Body of pancreas (tissue), 2 donors: ENCODE measurements around the genes PRKD2 and ARHGAP35.

DNA sequence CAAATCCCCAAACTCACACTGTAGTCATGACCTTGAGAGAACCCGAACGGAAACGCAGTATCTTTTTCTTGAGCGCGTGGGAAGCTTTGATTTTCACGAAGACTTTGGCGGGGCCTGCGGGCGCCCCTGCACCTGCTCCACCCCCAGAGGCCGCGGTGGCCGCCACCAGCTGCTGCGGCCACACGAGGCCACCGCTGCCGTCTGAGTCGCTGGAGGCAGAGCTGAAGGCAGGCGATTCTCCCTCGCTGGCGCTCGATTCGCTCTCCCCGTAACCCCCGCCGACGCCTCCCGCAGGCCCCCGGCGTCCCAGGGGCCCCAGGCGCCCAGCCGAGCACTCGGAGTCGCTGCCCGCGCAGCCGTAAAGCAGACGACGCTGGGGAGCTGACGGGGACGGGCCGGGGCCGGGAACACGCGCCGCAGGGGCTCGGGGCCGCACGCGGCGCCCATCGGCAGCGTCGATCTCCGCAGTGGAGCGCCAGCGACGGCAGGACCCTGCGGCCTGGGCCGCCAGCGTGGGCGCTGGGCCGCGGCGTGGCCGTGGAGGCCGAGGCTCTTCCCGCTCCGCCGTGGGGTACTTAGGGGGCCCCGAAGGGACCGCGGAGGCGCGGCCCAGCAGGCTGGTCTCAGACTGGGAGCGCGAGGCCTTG, 12.4 kb downstream of the DACT3 start:
- PRO-cap: no peak
- RAMPAGE, long total RNA, 2 experiments: no peak in any of the 2 experiments

- PRO-cap: no peak
- RAMPAGE, long total RNA, 2 experiments: no peak in any of the 2 experiments
Measured at GRCh38 chr19:46660175-46660497, 846 bp downstream of the DACT3 start.

DNA sequence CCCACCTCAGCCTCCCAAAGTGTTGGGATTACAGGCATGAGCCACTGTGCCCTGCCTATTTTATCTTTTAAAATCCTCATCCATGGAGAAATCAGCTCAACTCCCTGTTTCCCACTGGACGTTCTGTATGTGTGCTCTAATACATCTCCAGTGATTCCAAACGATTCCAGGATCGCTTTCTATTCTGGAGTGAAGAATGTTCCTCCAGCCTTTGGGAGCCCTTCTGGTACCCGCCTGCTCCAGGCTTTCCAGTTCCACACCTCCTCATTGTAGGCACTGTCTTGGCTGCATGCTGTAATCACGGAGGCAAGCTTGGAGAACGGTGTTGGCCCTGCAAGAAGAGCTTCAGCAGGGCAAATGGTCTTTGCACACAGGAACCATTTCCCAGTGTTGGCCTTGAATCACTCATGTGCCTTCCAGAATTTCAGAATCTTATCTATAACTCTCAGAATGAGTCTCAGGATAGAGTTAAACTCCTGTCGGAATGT, 10.8 kb downstream of the PRKD2 start:
- PRO-cap: no peak
- RAMPAGE, long total RNA, 2 experiments: no peak in any of the 2 experiments

DNA sequence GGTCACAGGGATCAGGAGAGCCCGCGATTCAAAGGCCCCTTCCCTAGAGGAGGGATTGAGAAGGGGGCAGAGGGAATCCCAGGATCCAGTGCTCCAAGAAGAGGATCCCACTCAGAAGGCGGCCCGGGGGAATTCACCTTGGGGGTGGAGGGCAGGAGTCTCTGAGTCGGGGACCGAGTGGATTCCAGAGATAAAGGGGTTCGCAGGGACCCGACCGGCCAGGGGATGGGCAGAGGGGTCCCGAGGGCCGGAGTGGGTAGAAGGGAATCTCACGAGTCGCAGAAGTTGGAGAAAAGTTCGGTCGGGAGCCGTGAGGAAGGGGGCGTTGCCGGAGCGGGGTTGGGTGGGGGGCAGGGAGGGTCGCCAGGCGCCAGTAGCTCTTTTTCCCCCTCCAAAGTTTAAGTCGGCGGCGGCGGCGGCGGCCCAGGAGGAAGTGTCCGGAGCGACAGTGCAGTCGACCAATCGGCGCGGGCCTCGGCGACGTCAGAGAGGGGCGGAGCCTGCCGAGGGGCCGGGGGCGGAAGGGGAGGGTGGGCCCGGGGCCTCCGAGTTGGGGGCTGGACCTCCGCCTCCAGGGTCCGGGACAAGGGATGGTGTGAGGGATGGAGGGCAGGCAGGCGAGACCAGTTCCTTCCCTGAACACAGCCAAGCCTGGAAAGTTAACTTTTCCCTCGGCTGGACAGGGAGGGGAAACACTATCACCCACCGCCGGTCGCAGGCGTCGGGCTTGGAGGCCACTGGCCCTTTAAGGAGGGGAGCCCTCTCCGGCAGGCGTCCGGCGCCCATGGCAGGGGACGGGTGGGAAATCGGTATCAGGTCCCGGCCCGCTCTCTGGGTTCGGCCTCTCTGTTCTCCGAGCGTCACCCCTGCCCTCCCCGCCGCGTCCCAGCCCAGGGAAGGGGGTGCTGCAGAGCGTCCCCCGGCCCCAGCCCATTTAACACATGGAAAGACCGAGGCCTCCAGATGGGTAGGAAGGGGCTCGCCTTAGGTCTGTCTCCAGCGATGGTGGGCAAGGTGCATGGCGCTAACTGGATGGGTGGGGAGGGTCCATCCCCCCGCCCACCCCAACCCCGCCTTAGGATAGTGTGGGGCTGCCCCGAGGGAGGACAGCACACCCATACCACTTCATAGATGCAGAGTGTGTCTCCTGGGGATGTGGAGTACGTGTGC, at the start of gene PRKD2:
PRKD2 (minus strand) TSS at position 437 of the 1,170 bp plus-strand sequence.
- PRO-cap: bidirectional peak, plus-strand start at position 550 of the sequence, minus-strand start at position 435 of the sequence
- RAMPAGE, long total RNA, 2 experiments: start-site peak on the minus strand in 2 of 2 experiments, centred at positions 276 to 422 of the sequence, 6 to 22 reads per replicate

DNA sequence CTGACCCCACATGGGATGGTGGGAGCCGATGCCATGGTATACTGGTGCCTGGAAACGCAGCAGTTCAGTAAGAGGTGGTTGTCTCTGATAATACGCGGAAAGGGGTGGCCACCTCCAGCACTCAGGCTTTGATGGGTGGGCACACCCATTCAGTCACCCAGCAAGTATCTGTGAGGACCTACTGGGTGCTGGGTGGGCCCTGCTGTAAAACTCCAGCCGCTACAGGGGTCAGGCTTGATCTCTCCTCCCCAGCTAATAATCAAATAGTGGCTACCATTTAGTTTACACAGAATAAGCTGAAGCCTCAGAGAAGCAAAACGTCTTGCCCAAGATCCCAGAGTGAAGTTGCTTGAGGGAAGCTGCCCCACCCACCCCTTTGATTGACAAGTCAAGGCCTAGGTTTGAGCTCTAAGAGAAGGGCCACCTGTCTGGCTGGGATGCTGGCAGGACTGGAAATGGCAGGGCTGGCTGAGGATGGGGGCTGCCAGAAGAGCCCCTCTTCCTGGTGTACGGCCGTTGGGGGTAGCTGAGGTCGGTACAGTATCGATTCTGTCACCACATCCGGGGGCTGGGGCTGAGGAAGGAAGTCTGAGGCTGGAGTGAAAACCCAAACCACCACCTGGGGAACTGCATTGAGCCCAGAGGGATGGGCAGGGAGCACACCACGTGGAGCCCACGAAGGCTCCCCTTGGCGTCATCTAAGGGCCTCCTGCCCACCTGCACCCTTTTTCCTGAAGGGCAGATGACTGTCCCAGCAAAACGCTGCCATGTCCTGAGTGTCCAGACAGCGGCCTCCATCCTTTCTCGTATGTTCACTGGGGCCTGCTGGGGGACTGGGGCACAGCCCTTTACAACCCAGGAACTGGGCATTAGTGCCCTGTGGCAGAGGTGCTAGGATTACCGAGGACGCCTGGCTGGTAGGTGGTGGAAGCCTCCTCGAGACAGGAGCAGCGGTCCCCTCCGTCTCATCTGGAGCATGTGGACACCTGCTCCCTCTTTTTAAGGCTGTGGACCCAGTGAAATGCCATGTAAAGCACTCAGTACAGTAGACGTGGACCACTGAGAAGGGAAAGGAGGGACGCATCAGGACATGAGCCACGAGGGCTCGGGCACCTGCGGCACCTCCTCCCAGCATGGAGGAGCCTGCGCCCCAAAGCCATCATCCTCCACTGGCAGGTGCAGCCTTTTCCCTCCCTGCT, 1.4 kb upstream of the PRKD2 start:
- PRO-cap: no peak
- RAMPAGE, long total RNA, 2 experiments: no peak in any of the 2 experiments

DNA sequence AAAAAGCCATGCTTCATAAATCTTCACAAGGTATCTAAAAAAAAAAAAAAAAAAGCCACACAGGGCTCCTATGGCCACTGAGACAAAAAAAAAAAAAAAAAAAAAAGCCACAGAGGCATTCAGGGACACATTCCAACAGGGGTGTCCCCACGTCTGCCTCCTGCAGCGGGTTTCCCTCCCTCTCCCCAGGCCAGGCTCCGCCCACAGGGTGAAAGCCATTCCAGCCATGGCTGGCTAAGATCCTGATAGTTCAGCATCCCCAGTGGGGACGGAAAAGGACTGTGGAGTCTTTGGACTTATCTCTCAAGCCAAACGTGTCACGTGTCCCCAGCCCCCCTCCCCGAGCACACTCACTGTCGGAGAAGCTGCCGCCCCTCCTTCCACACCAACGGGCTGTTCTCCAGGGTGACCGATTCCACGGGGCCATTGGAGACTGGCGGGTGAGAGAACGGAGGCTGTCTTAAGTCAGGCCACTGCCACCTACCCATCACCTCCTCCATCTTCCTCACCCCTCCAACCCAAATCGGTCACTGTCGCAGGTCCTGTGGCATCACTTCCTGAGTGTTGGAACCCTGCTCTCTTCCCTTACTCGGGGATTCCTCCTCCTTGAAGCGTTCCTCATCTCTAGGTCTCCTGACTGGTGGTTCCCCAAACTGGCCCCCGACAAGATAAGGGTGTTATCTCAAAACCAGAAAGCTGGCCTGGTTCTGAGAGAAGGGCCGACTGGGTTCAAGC, 9.2 kb upstream of the FKRP start:
- PRO-cap: no peak
- RAMPAGE, long total RNA, 2 experiments: no peak in any of the 2 experiments

DNA sequence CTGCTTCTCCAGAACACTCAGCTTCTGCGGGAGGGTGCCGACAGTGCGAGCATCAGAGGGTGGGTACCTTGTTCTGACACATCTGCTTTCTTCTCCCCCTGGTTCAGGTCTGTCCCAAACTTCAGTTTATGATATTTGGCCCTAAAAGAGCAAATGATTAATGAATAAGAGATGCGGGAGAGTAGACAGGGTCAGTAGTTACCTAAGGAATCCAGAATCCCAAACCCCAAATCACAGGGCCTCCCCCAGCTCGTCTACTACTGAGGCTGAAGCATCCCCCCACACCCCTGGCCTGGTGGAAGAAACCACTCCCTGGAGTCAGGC, 7.8 kb upstream of the FKRP start:
- PRO-cap: no peak
- RAMPAGE, long total RNA, 2 experiments: no peak in any of the 2 experiments

DNA sequence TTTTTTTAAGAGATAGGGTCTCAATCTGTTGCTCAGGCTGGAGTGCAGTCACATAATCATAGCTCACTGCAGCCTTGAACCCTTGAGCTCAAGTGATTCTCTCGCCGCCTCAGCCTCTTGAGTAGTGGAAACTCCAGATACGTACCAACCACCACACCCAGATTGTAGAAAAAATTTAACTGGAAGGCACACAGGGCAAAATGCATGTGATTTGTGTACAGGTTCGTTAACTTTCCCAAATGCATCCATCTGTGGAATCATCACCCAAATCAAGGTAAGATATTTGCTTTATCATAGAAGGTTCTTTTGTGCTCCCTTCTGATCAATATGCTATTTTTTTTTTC, 16.0 kb downstream of the SLC1A5 start:
- PRO-cap: no peak
- RAMPAGE, long total RNA, 2 experiments: no peak in any of the 2 experiments

DNA sequence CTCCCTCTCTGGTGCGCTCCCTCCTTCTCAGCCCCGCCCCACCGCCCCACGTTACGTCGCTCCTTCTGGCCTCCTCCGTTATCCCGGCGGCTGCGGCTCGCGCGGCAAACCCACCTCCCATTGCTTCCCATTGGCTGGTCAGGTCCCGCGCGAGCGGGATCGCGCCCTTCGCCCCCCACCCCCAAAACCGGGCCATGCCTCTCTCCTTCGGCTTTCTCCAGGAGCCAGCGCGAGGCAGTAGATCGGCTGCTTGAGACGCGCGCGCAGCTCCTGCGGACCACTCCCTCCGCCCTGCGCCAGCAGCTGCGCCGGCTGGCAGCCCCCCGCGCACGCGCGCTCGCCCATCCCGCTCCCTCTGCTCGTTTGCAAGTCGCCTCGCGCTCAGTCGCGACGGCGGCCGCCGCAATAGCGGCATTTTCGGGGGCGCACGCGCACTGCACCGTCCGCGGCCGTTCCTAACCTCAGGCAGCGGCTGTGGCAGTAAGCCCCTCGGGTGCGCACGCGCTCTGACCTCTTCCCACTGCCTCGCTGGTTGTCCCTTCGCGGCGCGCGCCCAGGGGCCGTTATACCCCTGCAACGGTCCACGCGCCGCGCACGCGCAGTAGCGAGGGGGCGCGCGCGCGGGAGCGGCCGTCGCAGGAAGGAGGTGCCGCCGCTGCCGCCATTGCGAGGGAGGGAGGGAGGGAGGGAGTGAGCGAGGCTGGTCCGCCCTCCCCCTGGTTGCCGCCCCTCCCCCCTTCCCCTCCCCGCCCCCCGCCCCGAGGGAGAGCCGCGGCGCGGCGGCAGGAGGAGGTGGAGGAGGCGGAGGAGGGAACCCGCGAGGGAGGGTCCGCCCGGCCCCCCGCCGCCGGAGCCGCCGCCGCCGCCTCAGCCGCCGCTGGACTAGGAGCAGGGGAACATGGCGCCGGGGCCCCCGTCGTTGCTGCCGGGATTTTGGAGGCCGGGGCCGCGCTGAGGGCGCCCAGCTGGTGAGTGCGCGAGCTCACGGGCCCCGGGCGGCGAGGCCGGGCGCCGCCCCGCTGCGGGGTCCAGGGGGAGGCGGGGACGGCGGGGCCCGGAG, at the start of gene ARHGAP35:
ARHGAP35 (plus strand) TSS at position 756 of the 1,060 bp plus-strand sequence.
- PRO-cap: bidirectional peak, plus-strand start at position 240 of the sequence, minus-strand start outside the sequence; bidirectional peak, plus-strand start at position 765 of the sequence, minus-strand start at position 648 of the sequence
- RAMPAGE, long total RNA, 2 experiments: no peak in any of the 2 experiments

DNA sequence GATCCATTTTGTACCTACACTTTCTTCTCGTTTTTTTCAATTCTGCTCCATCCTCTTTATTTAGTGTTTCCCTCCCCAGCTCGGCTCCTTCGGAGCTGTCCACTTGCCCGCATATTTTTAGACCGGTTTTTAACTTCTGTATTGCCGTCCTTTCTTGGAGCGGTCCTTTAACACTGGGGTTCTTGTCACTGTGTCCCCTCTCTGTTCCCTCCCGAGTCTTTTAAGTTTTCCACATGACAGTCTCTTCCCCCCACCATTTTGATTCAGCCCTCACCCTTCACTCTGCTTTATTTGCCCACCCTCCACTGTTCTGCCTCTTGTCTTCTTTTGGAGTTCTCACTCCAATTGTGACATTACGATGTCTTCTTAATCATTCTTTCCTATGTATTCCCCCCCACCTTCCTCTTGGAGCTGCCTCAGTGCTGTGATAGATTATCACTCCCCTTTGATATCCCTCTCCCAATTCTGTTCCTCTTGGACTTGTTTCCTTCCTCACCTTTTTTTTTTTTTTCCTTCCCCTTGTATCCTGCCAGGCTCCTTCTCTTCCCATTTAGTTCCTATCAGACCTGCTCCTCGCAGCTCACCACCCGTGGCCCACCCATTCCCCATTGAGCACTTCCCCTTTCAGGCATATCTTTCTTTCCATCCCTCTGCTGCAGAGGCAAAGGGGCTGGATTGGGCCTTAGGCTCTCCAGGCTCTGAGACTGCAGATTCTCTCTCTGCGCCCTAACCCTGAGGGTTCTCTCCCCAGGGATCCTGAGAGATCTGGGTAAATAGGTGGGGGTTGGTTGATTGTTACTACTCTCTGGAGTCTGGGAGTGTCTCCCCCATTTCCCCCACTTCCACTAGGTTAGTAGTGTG, 2.0 kb downstream of the ARHGAP35 start:
- PRO-cap: no peak
- RAMPAGE, long total RNA, 2 experiments: no peak in any of the 2 experiments

DNA sequence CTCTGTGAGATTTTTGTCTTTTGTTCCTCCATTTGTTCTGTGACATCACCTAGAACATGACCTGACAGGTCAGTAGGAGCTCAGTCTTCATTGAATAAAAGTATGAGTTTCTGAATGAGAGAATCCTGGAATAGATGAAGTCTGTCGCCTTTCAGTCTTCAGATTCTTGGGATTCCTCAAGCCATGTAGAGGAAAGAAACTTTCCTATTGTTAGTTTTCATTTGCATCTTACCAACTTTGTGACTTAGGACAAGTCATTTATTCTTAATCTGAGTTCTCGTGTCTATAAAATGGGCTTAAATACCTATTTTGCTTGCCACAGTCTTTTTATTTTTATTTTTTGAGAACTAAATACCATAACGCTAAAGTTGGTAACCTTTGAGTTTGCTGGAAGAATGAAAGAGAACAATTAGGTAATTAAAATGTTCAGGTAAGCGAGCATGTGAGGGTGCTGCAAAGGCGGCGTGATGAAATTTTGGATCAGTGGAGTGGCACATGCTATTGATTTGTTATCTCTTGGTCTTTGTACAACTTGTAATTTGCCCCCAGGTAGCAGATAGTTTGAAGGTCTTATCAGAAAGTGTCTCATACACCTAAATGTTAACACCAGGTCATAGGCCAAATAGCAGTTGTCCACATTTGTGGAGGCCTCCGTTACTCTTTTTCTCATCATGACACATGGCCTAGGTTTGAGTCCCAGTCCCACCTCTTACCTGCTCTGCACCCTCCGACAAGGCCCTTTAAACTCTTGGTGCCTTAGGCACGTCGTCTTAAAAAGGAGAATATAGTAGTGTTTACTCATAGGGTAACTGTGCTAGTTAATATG, 14.7 kb downstream of the ARHGAP35 start:
- PRO-cap: no peak
- RAMPAGE, long total RNA, 2 experiments: no peak in any of the 2 experiments

DNA sequence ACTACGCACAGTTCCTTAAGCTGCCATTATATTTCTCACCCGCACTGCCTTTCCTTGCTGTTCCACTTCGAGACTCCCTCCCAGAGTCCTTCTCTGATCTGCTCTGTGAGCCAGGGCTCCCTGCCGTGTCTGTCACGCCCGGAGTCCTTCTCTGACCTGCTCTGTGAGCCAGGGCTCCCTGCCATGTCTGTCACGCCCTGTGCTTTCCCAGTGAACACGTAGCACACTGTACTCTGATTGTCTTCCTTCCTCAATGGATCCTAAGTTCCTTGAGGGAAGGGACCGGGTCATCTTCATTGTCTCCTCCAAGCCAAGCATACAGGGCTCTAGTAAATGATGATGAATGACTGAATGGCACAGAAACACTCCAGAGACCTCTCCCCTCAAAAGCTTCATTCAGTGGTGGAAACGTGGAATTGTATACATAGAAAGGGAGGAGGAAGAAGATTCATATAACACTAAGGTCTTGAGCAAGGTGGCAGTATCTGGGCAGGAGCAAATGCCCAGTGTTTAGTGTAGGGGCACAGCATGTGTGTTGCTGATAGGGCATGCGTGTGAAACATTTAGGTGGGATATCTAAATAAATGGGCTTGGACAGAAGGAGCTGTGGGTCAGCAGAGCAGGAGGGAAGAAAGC, 51.8 kb upstream of the NPAS1 start:
- PRO-cap: no peak
- RAMPAGE, long total RNA, 2 experiments: no peak in any of the 2 experiments

GRCh38 chr19:47100060-47100573, 13.5 kb downstream of the ZC3H4 start:
- PRO-cap: no peak
- RAMPAGE, long total RNA, 2 experiments: no peak in any of the 2 experiments

DNA sequence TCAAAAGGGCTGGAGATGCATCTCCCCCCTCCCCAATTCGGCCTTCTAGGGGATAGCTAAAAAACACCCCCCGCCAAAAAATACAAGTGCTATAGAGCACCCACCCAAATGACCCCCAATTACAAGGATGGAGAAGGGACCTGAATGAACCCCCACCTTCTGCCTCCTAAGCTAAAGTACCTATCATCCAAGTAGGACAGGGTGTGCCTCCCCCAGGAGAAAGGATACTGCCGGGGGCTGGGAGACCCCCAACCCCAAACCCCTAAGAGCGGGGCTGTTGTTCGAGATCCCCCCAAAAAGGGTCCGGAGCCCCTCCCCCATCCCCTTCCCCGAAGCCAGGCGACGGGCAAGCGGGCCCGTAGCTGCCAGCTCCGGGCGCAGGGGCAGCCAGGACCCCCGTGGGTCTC, 1.9 kb downstream of the ZC3H4 start:
- PRO-cap: no peak
- RAMPAGE, long total RNA, 2 experiments: no peak in any of the 2 experiments

DNA sequence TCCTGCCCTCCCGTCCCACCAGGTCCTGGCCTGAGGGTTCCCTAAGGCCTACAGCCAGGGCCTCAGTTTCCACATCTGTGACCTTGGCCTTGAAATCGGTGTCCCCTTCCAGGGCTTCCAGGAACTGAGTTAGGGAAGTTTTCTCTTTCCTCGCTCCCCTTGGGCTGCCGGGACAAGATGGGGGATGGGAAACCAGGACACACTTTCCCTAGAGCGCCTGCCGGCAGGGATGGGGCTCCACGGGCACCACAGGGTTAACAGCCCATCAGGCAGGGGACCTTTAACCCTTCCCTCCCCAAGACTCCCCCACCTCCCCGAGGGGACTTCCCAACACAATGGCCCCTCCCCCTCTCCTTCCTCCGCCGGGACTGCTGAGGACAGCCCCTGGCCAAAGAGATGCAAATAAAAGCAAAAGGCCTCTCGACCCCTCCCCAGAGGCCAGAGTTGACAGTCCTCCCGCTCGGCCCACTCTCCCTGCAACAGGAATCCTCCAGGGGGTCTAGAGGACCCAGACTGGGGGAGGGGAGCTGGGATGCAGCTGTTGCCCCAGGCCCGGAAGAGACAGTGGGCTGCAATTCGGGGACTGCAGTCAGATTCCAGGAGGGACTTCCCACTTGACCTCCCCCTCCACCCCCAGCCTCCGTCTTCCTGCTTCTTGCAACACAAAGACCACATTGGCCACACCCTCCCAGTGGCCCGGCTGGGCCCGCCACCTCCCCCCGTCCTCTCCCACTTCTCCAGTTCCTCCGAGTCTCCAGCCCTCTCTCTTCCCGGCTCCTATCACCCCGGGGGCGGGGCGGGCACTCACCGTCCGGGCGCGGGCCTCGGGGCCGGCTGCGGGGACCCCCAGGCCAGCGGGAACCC, 3.4 kb downstream of the BBC3 start:
- PRO-cap: bidirectional peak, plus-strand start at position 740 of the sequence, minus-strand start at position 657 of the sequence
- RAMPAGE, long total RNA, 2 experiments: no peak in any of the 2 experiments

GRCh38 chr19:47256626-47257007, 292 bp downstream of the CCDC9 start:
- PRO-cap: no peak
- RAMPAGE, long total RNA, 2 experiments: no peak in any of the 2 experiments

DNA sequence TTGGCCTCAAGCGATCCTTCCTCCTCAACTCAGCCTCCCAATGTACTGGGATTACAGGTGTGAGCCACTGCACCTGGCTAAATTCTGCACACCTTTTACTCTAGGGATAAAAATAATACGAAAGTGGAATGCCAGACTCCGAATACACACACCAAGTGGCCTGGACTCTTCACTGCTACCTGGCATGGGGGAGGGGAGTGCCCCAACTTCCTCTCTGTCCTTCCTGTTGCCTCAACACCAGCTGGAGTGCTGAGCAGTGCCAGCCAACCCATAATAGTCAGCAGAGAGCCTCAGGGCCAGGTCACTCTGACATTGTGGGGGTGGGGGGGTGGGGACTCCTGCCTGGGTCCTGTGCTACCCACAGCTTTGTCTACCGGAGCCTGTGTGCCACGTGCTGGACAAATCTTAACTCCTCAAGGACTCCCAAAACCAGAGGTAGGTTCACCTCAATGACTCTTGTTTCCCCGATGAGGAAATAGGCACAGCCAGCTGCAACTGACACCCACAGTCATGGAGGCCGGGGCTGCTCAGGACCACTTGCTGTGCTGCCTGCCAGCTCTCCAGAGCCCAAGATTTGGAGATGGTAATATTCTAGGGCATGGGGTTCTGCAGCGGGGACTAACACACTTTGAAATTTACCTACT, 4.9 kb downstream of the C5AR2 start:
- PRO-cap: no peak
- RAMPAGE, long total RNA, 2 experiments: no peak in any of the 2 experiments

GRCh38 chr19:47348742-47349150, 369 bp upstream of the DHX34 start:
- PRO-cap: no peak
- RAMPAGE, long total RNA, 2 experiments: no peak in any of the 2 experiments

DNA sequence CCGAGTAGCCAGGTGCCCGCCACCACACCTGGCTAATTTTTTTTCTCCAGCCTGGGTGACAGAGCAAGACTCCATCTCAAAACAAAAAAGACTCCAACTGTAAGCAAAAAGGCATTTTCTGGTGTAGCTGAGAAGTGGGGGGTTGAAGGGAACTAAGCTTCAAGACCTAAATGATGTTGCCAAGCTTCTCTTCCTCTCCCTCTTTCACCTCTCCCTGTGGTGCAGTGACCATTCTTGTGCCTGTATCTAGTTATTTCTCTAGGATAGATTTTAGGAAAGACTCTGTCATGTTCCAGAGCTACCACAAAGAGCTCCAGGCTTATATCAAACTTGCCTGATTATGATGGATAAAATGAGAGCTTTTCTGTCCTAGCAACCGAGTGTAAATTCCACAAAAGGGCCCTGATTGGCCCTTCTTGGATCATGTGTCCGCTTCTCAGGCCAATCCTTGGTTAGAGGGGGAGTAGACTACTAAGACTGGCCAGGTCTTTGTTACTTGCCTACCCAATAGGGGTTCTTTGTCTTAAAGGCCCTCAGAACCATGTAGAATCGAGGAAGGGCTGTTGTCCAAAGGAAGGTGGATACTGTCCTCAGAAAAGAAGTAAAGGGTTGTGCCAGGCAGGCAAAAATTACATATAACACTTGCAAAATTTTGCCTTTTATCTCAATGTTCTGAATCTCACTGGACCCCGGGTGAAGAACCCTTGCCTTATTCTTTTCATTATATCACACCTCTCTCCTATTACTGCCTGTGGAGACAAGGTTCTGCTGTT, 2.4 kb downstream of the DHX34 start:
- PRO-cap: no peak
- RAMPAGE, long total RNA, 2 experiments: no peak in any of the 2 experiments

- PRO-cap: no peak
- RAMPAGE, long total RNA, 2 experiments: no peak in any of the 2 experiments
Measured at GRCh38 chr19:47381727-47382414, 32.8 kb downstream of the DHX34 start.